ENCODE measurements around a stretch of chr6.

DNA sequence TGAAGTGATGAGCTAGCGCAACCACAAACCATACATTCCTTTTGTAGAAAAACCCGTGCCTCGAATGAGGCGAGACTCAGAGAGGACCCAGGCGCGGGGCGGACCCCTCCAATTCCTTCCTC, 368 bp upstream of the NT5E start:
- RRBS: no CpG with 5 or more reads among the region's 7 CpGs

DNA sequence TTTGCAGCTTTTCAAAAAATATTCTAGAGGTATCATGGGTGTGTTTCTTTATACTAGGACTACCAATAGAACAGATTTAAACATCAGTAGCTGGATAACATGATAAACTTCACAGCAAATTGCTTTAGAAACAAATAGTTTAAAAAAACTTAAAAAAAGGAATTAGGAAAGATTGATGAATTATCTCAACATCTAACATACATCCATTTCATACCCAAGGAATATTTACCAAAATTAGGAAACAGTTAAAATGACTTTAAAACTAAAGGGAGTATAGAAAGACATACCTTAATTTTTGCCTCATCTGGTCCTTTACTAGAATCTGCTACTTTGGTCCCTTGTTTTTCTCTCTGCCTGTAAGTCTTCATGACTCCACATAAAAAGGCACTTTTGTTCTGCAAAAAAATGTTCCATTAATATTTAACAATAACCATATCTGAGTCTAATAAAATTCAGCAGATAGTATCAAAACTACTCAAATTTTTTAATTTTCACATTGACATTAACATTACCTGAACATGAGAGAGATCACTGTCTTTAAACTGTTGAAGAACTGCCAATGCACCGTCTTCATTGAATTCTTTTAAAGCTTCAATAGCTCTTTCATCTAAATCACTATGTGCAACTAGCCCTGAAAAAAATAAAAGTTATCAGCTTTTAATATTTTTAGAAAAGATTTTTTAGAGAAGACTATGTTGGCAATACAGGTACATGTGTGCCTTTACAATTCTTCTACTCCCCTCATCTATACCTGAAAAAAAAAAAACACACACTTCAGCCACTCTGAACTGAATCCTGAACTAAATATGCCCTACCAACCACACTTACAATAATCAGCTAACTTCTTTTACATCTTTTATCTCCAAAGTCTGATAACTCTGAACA, 2.5 kb downstream of the SYNCRIP start:
- RRBS: no CpG with 5 or more reads among the region's 1 CpG

DNA sequence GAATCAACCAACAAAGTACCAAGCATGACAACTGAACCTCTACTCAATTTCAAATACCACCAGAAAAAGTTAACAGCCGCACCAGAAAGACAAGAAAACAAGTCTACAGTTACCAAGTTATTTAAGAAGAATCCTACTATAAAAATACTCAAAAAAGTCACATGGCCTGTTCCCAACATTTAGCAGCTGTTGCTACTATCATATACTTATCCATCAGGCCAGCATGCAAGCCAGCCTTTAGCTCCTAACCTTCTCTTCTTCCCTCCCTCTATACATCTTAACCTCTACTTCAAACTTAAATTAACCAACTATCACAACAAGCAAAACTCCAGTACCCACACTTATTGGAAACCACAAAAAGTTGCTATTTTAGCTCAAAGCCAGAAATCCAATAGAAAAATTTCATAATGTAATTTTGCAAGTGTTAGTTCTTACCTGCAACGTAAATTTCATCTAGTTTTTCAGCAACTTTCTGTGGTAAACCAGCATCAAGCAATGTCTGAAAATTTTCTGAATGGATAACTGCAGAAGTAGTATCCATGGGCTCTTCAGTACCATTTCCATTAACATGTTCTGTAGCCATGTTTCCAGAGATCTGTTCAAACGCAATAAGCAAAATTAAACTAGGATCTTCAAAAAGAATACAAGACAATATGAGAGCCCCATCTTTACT, 1.7 kb downstream of the SYNCRIP start:
- RRBS: no CpG with 5 or more reads among the region's 3 CpGs

DNA sequence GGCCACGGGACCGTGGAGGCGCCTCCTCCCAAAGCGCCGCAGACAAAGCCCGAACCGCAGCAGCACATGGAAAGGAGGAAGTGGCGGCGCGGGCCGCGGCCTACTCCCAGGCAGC, 282 bp downstream of the SYNCRIP start:
- RRBS: no CpG with 5 or more reads among the region's 12 CpGs

DNA sequence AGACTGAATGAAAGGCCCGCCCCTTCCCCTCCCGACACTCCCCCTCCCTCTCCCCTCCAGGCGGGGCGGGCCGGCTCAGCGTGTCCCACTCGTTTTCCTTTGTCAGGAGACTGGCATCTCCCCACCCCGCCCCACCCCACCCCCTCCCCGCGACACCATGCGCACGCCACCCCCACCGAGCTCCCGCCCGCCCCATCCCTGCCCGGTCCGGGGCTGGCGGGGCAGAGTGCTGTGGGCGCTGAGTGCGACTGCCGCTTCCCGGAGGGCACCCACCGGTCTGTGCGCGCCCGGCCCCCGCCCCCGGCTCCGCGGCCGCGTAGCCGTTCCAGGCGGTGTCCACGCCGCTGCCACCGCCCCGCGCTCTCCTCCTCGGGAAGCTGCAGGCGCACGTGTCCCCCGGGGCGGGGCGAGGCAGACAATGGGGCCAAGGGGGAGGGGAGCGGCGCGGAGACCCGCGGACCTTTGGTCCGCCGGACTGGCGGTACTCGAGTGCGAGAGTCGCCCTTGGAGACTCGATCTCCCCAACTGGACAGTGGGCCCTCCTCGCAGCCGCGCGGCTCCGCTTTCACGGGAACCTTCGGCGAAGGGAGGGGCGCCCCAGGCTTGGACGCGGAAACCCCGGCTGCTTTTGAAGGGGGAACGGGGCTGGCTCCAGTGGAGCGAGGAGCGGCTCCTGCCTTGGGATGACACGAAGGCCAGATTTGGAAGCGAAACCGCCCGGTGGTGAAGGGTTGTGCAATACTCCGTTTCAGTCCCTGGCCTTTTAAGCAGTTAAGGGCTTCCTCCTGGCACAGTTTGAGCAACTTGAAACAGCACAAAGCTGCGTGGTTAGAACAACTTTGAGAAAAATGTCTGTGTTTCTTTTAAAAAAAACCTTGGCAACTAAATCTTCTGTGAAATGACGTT, 1.0 kb upstream of the SYNCRIP start:
- RRBS: 1% methylated on average over 32 of the region's 79 CpGs

DNA sequence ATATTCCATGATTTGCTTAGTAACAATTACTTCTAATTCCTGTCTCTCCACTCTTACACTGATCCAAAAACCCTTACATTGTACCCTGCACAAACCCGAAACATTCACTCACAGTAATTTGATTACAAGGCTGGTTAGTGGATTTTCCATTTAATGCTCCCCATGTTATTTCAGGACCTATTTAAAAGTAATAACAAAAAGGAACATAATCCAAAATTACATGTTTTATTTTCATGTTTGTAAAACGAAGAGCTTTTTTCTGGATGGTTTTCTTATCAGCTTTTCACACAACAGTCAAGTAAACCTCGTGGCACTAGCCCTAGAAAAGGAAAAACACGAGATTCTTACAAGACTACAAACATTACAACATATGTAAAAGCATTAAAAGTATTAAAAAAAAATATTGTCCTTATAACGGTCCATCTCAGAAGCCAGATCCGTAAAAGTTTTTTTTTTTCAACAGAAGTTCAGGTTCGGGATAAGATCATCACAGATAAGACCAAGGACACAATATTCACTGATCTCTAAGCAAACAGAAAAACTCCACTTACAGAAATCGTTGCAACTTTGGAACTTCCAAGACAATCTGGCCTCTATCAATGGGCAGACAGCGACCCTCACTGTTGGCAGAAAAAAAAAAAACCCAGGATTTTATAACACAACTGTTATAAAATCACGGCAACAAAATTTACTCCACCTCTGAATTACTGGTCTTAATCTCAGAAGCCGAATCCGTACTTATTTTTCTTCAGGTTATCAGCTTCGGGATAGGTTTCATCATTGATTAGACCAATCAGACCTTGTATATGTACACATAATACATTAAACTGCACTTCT, 34.4 kb upstream of the SYNCRIP start:
- RRBS: no CpG with 5 or more reads among the region's 13 CpGs

GRCh38 chr6:85864328-85865045, 221.8 kb upstream of the SYNCRIP start:
- RRBS: no CpG with 5 or more reads among the region's 6 CpGs

- RRBS: no CpG with 5 or more reads among the region's 9 CpGs
Measured at GRCh38 chr6:86026877-86027260, 384.2 kb upstream of the SYNCRIP start.

GRCh38 chr6:86897253-86897523, 40.1 kb upstream of the HTR1E start:
- RRBS: no CpG with 5 or more reads among the region's 8 CpGs

GRCh38 chr6:87700540-87701458, 1.2 kb downstream of the AKIRIN2 start:
- RRBS: 5% methylated on average over 3 of the region's 25 CpGs

DNA sequence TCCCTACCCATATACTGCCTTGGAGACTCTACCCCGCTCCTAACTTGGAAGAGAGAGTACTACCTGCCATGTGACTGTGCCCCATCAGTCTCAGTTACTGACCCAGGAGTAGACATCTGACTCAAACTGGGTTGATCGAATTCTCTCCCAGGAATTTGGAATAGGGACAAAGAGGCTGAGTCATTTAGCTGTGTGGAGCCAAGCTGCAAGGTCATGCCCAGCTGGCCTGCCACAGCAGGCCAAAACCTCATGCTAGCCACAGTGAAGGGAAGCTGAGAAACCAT, 21.1 kb upstream of the AKIRIN2 start:
- RRBS: no CpG with 5 or more reads among the region's 2 CpGs

- RRBS: no CpG with 5 or more reads among the region's 4 CpGs
Measured at GRCh38 chr6:87725370-87725888, 23.4 kb upstream of the AKIRIN2 start.

GRCh38 chr6:88161128-88161577, 5.0 kb downstream of the CNR1 start:
- RRBS: no CpG with 5 or more reads among the region's 2 CpGs

- RRBS: 1% methylated on average over 19 of the region's 34 CpGs
Measured at GRCh38 chr6:88165775-88166142, 388 bp downstream of the CNR1 start.

GRCh38 chr6:88167142-88167405, 927 bp upstream of the CNR1 start:
- RRBS: 3% methylated on average over 6 of the region's 23 CpGs

- RRBS: no CpG with 5 or more reads among the region's 1 CpG
Measured at GRCh38 chr6:88864965-88865411, 98.4 kb downstream of the RNGTT start.

DNA sequence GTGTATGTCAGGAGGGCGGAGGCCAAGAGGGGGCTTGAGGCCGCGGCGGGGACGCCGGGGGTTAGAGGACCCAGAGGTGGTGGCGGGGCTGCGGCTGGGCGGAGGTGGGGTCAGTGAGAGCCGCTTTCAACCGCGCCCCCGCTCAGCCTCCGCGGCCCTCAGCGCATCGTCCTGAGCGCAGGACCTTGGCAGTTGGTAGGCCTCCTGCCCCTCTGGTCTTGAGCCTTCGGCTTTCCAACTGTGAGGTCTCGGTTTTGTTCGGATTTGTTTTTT, 291 bp upstream of the SRSF12 start:
- RRBS: no CpG with 5 or more reads among the region's 21 CpGs

DNA sequence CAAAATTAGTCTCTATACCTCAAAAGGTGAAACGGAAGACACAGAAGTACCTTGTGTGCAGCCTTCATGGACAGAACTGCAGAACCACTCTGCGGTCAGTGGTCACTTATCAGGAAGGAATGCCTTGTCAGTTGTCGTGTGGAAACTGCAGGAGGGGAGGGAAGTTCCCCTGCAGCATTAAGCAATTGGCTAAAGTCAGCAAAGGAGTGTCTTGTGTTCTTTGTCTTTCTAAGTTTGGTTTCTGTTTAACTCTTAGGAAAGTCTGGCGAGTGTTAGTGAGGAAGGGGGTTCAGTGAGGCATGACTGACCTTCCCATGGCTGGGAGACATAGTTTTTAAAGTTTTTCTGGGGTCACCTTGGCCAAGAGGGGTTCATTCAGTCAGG, 6.5 kb upstream of the GABRR2 start:
- RRBS: no CpG with 5 or more reads among the region's 4 CpGs

DNA sequence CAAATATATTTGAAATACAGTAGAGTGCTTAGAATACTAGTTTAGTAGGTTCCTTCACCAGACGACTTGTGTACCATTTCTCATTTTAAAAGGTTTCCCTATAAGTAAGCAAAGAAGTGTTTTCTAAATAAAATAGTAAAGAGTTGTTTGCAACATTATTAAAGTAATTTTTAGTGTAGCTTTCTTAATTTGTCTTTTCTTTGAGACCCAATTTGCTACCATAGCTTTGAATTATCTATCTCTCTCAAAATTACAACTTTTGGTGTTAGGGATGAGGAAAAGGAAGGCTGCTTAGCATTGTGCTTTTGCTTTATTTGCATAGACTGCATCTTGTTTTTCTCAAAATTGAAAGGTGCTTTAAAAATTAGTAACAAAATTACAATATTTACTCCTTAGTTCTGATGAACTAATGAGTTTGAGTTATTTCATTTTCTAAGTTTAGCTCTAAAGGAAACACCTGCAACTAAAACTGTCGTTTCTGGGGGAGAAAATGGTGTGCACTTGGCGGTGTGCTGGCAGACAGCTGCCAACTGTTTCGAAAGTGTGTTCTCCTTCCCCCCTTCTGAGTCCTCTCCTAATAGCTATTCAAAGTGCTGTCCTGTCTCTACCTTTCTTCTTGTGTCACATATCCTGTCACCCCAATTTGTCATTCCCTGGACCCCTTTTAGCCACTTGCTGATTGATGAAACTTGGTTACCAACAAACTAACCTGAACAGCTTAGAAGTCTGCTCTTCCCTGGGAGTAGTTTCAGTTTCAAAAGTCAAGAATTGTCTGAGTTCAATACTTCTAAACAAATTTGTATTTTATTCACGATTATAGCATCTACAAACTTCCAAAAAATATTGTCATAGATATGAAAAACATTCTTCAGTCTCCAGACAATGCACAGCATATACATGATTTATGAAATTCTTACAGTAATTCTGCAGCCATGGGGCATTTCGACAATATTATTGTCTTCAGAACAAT, 4.8 kb upstream of the UBE2J1 start:
- RRBS: no CpG with 5 or more reads among the region's 6 CpGs

Measured in pericardium (tissue), 1 donor.